ENCODE data around the genes AFF1 and SPARCL1.

DNA sequence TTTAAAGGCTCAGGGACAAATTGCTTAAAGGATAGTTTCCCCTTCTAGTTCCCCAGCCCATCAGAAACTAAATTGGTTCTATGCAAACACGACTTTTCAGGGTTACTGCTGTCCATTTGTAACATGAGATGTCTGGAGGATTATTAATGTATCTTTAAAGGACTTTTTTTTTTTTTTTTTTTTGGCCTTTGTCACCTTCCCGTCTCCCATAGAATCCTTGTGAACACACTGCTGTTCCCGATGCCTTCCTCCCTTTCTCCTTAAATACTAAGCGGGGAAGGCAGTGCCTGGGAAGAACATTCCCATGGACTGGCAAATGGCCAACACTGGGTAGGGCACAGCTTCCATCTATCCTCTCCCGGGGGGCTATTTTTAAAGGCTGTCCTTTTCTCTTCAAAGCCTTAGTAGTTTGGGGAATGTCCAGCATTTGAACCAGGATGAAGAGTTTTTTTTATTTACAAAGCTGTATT, 427.5 kb downstream of the MAPK10 start:
- PRO-cap = no peak
- RAMPAGE, long total RNA, 4 experiments = no peak in any of the 4 experiments

DNA sequence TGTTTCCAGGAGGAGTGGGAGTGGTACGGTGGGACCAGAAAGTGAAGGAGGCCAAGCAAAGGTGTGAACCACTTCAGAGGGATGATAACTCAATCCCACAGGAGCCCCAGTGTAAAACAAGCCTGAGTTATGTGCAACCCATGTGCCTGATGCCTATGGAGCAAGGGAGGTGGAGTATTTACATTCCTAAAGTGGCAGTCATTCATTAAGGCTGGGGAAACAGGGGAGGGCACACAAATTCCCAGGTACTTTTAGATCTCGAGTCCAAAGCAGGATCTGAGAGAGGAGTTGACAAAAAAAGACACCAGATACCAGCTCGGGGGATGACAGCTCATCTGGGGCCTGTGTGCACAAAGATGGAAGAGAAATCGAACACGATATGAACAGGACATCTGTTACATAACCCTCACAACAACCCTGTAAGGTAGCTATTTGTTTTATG, 91.7 kb upstream of the MAPK10 start:
- PRO-cap = no peak
- RAMPAGE, long total RNA, 4 experiments = no peak in any of the 4 experiments

GRCh38 chr4:86452304-86452869, 92.5 kb upstream of the MAPK10 start:
- PRO-cap = unidirectional peak, plus-strand start at chr4:86452731
- RAMPAGE, long total RNA, 4 experiments = no peak in any of the 4 experiments

- PRO-cap = bidirectional peak, plus-strand start at chr4:86594325, minus-strand start at chr4:86594074
- RAMPAGE, long total RNA, 4 experiments = start-site peak on the minus strand in 2 of 4 experiments, at chr4:86594046-86594107 at its widest, 23 to 27 reads per replicate
Measured at GRCh38 chr4:86593689-86594264, 338 bp upstream of the PTPN13 start.

- PRO-cap = no peak
- RAMPAGE, long total RNA, 4 experiments = no peak in any of the 4 experiments
Measured at GRCh38 chr4:86927940-86928328, 6.9 kb upstream of the AFF1 start.

- PRO-cap = bidirectional peak, plus-strand start at chr4:86935050, minus-strand start at chr4:86934732
- RAMPAGE, long total RNA, 4 experiments = start-site peak on the plus strand in 2 of 4 experiments, at chr4:86935043-86935102 at its widest, 85 to 259 reads per replicate; start-site peak on the minus strand in 4 of 4 experiments, at chr4:86934676-86934904 at its widest, 7 to 25 reads per replicate
Measured at GRCh38 chr4:86934540-86935265, at the start of gene AFF1. Gene AFF1 (plus strand): TSS chr4:86935011.

- PRO-cap = no peak
- RAMPAGE, long total RNA, 4 experiments = no peak in any of the 4 experiments
Measured at GRCh38 chr4:86988197-86988930, 53.6 kb downstream of the AFF1 start.

DNA sequence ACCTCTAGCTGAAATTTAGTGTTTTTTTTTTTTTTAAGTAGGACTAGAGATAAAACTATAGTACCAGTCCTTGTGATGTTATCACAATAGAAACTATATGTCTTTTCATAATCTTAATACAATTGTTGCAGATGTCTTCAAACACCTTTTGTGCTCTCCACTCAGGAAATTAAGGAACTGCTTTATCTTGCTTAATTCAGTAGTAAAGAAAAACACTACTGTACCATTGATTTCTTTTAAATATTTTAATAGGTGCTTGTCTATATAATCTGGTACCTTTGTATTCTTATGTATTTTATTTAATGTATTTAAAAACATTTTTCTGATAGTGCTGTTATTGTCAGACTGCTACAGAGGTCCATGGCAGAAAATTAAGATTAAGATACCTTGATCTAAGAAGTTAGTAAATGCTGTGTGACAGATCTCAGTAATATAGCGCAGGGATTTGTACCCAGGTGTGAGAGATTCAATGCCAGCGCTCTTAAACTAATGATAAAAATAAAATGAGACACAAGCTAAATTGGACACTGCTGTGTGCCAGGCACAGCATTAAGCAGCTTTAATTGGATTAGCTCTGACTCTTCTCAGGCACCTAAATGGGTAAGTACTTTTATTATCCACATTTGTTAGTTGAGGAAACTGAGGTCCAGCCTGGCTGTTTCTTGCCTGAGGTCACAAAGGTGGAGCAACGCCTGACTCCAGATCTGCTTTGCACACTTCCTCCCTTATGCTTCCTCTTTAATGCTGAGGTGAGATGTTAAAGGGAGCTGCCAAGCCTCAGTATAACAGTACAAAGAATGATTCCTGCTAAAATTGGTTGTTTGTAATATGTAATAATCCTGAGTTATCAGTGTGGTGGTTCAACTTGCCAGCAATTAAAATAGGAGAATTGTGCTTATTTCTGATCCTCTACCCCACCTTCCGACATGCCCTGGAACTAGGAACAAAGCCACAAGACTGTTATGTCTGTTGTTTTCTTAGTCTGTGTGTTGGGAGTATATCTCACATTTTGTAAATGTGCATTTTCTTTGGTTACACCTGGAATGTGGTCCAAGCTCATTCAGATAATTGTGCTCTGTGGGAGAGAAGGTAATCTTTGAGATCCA, 74.1 kb downstream of the AFF1 start:
- PRO-cap = unidirectional peak, minus-strand start at position 711 of the sequence
- RAMPAGE, long total RNA, 4 experiments = no peak in any of the 4 experiments

DNA sequence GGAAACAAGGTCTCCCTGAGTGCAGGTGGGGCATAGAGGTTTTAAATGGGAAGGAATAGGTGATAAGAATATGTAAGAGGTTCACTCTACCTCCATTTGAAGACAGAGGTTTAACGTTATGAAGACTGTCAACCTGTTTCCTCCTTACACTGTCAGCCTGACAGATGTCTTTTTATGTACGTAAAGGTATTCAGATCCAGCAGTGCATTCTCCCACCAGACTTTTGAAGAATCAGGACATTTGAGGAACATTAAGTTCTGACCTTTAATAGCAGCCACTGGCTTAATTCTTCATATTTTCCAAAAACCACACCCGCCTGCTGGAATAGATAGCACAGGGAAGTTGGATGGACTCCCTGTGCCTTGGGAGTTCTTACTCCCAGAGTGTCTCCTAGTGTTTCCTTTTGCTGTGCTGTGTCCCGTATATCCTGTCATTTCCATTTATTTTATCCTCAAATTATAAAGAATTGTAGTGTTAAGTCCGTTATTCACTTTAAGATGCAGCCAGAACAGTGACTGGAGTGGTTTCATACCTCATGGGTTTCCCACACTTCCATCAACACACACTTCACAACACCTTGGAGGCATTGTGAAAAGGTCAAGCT, 94.5 kb downstream of the AFF1 start:
- PRO-cap = no peak
- RAMPAGE, long total RNA, 4 experiments = no peak in any of the 4 experiments

GRCh38 chr4:87045556-87046400, 111.0 kb downstream of the AFF1 start:
- PRO-cap = bidirectional peak, plus-strand start at chr4:87045906, minus-strand start at chr4:87045787
- RAMPAGE, long total RNA, 4 experiments = no peak in any of the 4 experiments

DNA sequence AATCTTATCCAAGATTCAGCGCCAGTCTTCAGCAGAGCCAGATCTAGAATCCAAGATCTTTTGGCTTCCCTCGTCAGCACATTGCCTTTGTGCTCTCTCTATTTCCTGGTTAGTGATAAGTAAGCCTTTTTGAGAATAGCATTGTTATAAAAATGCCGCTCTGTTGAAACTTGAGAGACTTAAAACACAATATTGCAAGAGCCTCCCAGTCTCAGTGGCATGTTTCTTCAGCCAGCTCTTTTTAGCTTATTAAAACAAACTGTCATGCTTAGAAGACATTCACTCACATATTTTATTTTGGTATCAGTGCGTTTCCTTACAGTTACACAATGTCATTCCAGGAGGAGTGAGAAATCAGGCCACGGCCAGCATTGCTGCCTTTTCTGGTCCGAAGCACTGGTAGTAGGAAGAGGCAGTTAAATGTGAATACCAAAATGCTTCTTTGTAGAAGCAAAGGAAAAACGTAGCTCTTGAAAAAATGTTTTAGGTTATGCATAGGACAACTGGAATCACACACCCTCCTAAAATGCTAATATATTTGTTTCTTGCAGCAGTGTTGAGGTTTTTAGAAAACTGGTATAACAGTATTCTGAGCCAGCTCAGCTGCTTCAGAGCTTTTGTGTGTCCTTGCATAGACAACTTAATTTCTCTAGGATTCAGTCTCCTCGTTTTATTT, 141.2 kb downstream of the KLHL8 start:
- PRO-cap = bidirectional peak, plus-strand start at position 379 of the sequence, minus-strand start at position 91 of the sequence
- RAMPAGE, long total RNA, 4 experiments = no peak in any of the 4 experiments

DNA sequence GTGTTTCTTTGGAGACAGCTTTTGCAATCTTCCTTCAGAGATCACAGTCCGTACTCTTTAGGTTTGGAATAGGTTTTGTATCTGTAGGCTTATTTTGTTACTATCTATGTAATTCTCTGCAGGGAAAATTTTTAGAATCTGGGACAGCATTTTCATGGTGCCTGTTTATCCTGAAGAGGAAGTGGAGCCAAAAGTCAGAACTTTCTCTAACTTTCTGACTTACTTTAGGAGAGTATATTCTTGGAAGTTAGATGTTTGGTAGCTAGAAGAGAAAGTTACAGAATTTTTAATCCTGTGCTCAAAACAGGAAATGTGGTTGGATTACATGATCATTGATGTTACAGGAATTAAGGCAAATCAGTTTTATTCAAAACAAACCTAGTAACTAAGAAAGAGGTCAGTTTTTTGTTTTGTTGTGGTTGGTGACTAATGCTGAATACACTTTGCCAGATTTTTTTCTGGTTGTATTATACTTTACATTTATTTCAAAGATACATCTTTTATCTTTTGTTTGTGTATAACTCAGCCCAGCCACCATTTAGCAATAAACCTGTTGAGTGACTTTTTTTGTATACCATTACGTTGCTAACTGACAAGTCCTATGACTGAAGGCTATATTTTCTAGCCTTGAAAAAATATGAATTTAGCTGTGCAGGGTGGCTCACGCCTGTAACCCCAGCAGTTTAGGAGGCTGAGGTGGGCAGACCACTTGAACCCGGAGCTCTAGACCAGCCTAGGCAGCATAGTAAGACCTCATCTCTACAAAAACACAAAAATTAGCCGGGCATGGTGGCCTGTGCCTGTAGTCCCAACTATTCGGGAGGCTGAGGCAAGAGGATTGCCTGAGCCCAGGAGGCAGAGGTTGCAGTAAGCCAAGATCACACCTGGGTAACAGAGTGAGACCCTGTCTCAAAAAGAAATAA, 116.7 kb downstream of the KLHL8 start:
- PRO-cap = no peak
- RAMPAGE, long total RNA, 4 experiments = no peak in any of the 4 experiments

DNA sequence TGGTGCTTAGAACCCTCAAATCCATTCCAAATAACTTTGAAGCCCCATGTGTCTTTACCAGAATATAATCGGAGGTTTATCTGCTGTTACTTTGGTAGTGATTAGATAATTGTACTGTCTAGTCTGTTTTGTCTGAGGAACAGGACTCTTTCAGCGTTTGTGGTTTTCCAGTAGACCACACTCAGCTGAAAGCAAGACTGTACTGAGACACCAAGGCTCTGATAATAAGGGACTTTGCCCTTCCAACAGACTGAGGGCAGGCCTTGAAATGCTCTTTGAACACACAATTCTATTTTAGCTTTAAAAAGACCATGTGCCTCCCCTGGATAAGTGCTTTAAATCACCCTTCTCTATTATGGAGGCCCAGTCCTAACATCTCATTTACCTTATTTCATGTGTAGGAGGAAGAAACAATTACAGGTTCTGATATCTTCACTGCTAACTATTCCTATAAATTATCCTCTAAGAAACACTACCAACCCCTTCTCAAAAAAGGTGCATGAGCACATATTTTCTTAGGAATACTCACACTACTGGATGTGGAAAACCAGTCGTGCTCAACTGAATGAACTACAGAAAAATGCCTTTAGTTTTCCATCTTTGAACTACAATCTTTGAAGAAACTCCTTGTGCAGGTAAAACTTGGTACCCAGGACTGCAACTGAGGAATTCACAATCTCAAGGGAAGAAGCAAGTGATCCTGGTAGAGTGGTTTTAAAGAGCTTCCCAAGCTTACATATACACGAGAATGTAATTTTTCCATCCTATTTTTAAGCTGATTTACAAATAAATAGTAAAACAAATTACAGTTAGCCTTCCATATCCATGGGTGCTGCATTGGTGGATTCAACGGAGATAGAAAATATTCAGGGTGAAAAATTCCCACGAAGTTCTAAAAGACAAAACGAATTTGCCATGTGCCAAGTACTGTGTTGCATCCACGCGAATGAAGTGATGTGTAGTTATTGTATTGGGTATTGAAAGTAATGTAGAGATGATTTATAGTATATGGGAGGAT, 75.8 kb downstream of the KLHL8 start:
- PRO-cap = no peak
- RAMPAGE, long total RNA, 4 experiments = no peak in any of the 4 experiments

- PRO-cap = unidirectional peak, minus-strand start at chr4:87503091
- RAMPAGE, long total RNA, 4 experiments = no peak in any of the 4 experiments
Measured at GRCh38 chr4:87502572-87503453, 26.4 kb downstream of the SPARCL1 start.

- PRO-cap = no peak
- RAMPAGE, long total RNA, 4 experiments = no peak in any of the 4 experiments
Measured at GRCh38 chr4:87510305-87510989, 18.7 kb downstream of the SPARCL1 start.

GRCh38 chr4:87526415-87526876, 2.7 kb downstream of the SPARCL1 start:
- PRO-cap = bidirectional peak, plus-strand start at chr4:87526624, minus-strand start at chr4:87526505; bidirectional peak, plus-strand start at chr4:87526654, minus-strand start at chr4:87526667
- RAMPAGE, long total RNA, 4 experiments = no peak in any of the 4 experiments

- PRO-cap = bidirectional peak, plus-strand start at chr4:87529632, minus-strand start at chr4:87529209
- RAMPAGE, long total RNA, 4 experiments = start-site peak on the minus strand in 4 of 4 experiments, at chr4:87529065-87529466 at its widest, 9,765 to 30,571 reads per replicate
Measured at GRCh38 chr4:87528798-87529764, at the start of gene SPARCL1. Gene SPARCL1 (minus strand): TSS chr4:87529376.

DNA sequence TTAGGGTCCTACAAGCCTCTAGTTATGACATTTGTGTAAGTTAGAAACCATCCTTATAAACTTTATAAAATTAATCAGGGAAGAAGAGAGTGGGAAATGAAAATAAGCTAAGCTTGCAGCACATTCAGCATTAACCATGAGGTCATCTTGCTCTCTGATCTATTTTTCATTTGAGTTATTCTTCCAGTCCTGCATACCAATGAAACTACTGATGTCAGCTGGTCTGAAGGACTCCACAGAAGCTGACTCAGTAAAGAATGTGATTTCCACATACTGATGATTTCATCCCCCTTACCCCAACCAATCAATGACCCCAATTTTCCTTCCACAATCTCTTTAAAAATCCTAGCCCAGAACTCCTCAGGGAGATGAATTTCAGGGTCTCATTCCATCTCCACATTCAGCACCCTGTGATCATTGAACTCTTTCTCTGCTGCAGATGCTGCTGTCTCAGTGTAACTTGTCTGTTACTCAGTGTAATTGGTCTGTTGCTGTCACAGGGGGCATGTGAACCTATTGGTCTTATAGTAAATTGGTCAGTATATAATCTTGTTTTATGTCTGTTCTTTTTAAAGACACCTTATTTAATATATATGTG, 18.7 kb upstream of the DSPP start:
- PRO-cap = bidirectional peak, plus-strand start at position 353 of the sequence, minus-strand start at position 156 of the sequence
- RAMPAGE, long total RNA, 4 experiments = no peak in any of the 4 experiments

DNA sequence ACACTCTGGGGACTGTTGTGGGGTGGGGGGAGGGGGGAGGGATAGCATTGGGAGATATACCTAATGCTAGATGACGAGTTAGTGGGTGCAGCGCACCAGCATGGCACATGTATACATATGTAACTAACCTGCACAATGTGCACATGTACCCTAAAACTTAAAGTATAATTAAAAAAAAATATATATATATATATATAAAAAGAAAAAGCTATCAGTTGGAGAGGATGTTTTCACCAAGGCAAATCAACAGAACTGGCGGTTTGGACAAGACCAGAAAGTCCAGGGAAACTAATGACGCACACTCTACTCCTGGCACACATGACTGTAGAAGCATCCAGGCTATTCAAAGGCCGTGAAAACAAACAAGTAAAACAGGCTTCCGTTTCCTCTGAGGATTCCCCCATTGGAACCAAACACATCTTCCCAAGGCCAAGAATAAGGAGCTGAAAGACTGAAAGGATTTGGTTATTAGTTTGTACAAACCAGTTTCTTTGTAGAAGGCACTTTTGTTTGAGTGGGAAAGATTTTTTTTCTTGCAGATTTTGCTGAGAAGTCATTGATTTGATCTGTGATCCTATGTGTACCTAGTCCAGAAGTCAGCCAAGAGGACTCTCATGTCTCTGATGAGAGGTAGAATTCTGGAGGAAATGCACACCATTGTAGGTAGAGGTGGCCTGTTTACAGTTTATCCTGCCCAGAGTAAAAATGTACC, 66.3 kb downstream of the DMP1 start:
- PRO-cap = no peak
- RAMPAGE, long total RNA, 4 experiments = no peak in any of the 4 experiments

DNA sequence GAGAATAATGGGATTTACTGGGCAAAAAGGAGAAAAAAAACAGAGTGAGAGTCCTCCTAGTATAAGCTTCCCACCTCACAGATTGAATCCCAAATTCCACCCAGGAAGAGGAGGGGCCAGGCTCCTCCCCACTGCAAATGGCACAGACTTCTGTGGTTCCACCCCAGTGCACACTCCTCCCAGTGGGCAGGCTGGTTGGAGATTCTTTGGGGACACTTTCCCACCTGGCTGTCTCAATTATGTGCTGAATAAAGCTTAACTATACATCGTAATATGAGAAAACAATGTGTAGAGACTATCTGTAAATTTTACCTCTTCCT, 31.6 kb downstream of the MEPE start:
- PRO-cap = no peak
- RAMPAGE, long total RNA, 4 experiments = no peak in any of the 4 experiments